AG04450 (cell line): ENCODE measurements around a stretch of chr11.

DNA sequence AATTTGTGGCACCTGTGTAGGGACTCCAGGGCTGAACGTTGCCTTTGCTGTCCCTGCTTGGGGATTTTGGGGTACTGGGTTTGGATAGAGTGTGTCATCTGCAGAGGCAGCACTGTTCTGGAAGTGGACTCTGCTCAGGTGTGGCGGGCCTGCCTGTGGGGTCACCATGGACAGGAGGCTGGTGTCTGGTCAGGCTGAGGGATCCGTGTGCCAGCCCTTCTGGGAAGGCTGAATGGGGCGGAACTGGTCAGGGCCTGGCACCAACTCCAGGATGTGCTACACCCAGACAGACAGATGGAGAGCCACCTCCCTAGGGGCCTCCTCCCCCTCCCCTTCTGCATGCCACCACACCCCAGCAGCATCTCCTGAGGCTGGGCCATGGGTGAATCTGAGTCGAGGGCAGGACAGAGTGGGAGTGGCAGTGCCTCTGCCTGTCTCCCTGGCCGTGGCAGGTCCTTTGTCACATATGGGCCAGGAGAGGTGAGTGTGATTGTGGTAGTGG lies 28.9 kb downstream of the ST3GAL4 start:
- CAGE, long polyA plus RNA: no peak
- RRBS: no CpG with 5 or more reads among the region's 6 CpGs

DNA sequence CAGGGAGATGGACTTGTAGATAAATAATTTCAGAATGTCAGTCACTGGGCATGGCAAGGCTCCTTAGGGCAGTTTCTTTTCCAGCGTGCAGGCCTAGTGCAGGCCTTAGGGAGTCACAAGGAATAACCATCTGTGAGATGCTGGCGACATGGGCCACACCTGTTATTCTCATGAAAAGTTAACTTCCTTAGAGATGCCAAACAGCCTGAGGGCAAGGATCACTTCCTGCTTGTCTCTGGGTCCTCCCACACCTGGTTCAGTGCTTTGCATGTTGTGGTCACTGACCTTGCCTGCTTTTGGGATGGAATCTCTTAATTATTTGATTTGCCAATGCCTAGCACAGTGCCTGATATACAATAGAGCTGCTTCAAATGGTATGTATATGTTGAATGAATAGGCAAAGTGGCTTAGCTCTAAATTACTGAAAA lies 70.7 kb downstream of the ST3GAL4 start:
- CAGE, long polyA plus RNA: no peak
- RRBS: no CpG with 5 or more reads among the region's 2 CpGs

DNA sequence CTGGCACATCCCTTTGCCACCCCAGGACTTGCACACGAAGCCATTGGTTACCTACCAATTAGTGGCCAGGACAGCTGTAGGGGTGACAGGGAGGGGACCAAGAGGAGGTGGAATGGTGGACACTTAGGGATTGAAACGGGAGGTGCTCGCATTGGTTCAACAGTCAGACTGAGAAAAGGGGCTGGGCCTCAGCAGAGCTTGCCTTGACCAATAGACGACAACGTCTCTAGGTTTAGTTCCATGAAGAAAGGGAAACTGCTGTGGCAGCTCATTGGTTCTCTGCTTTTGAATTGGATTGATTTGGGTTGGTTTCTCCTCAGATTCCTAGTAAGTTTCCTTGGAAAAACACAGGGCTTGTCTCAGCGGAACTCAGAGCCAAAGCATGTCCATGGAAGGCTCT lies 78.0 kb downstream of the ST3GAL4 start:
- CAGE, long polyA plus RNA: no peak
- RRBS: no CpG with 5 or more reads among the region's 6 CpGs

- CAGE, long polyA plus RNA: no peak
- RRBS: 86% methylated on average over 5 of the region's 13 CpGs
Observed at GRCh38 chr11:126474927-126475503, 119.5 kb downstream of the ST3GAL4 start.

DNA sequence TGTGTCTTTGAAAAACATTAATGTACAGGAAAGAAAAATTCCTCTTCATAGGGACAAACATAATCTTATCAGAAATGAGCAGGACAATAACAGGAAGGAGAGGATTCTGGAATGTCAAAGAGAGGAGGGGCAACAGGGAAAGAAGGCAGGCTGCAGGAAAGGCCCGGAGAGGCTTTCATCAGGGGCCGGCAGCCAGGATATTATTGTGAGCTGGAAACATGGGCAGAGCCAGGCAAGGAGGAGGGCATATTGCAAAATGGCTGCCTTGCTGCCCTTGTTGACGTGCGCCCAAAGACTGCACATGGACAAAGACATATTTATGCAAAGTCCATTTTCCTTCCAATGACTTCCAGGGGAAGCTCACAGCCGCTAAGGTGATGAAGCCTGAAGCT lies 433.7 kb downstream of the ETS1 start:
- CAGE, long polyA plus RNA: no peak
- RRBS: no CpG with 5 or more reads among the region's 5 CpGs

- CAGE, long polyA plus RNA: no peak
- RRBS: no CpG with 5 or more reads among the region's 2 CpGs
Observed at GRCh38 chr11:128301765-128302035, 285.7 kb downstream of the ETS1 start.

- CAGE, long polyA plus RNA: no peak
- RRBS: no CpG with 5 or more reads among the region's 9 CpGs
Observed at GRCh38 chr11:128302299-128303274, 284.8 kb downstream of the ETS1 start.

GRCh38 chr11:128323375-128323837 lies 264.0 kb downstream of the ETS1 start:
- CAGE, long polyA plus RNA: no peak
- RRBS: no CpG with 5 or more reads among the region's 2 CpGs

DNA sequence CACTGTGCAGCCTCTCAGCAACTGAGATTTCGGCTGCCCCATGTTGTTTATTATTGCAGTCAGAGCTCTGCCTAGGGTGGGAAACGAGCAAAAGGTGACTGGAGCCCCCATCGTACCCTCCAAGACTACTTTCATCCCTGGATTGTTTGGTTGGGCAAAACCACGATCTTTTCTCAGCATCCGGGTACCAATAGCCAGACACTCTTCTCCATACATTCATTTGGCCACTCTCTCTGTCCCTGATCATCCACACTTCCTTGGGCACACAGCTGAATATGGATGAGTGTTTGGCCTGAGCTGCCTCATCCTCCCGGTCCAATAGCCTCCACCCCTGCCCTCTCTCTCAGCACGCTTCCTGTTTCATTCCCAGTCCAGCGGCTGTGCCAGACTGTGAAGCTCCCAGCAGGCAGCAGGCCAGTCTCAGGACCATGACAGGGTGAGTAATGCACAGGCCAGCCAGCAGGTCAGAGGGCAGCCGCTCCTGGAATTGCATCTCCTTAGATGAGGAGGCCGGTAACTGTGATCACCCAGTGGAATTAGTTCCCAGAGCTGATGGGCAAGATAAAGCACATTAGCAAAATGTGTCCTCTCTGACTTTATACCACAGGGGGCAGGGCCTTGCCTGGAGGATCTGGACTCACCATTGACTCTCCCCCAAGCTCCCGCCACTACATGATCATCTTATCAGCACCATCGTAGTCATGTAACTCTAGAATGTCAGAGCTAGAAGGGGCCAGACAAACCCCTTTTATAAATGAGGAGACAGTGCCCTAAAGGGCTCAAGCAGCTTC lies 251.2 kb downstream of the ETS1 start:
- CAGE, long polyA plus RNA: no peak
- RRBS: no CpG with 5 or more reads among the region's 12 CpGs

GRCh38 chr11:128342413-128343540 lies 244.6 kb downstream of the ETS1 start:
- CAGE, long polyA plus RNA: no peak
- RRBS: no CpG with 5 or more reads among the region's 11 CpGs

DNA sequence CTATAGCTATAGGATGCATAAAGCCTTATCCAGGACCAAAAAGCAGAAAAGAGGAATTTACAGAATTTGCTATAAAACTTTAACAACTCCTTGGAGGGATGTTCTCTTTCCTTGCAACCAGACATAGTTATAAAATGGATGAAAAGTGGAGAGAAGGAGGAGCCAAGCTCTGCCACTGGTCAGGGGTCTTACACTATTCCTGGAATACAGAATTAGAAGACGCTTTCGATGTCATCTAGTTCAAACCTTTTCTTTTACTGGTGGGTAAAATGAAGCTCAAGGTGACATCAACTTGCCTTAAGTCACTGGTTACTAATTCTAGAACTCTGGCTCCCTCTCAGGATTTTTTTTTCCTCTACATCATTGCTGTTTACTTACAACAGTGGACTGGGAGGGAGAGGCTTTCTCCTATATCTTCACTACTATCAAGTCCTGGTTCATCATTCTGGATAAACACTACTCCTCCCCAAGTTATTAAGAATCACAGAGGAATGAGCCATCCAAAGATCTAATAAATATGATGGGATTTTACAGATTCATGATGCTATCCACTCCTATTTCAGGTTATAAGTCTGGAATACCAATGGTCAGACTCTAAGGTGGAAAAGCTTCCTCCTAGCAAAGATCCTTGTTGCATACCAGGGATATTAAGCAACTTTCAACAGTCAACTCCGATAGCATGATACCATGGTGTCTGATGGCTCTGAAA lies 82.9 kb downstream of the ETS1 start:
- CAGE, long polyA plus RNA: no peak
- RRBS: no CpG with 5 or more reads among the region's 3 CpGs

GRCh38 chr11:128509870-128510564 lies 77.3 kb downstream of the ETS1 start:
- CAGE, long polyA plus RNA: no peak
- RRBS: no CpG with 5 or more reads among the region's 2 CpGs

- CAGE, long polyA plus RNA: no peak
- RRBS: no CpG with 5 or more reads among the region's 2 CpGs
Observed at GRCh38 chr11:128523498-128524157, 63.7 kb downstream of the ETS1 start.

- CAGE, long polyA plus RNA: no peak
- RRBS: no CpG with 5 or more reads among the region's 1 CpG
Observed at GRCh38 chr11:128525382-128525871, 61.9 kb downstream of the ETS1 start.

DNA sequence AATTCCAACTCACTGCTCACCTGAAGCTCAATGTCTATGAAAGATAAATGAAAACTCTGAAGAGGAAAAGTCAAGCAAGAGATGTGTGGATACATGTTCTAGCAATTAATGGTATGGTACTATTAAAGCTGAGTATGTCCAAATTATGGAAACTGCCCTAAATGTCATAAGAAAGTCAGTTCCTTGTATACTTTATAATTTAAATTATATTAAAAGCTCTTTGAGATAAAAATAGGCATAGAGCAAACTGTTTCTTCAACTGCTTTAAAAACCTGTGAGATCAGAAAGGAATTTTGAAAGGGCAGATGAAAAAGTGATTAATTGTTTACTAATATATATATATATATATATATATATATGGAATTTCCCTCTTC lies 43.4 kb downstream of the ETS1 start:
- CAGE, long polyA plus RNA: no peak

GRCh38 chr11:128592283-128592925 lies 5.0 kb upstream of the ETS1 start:
- CAGE, long polyA plus RNA: no peak
- RRBS: no CpG with 5 or more reads among the region's 10 CpGs

DNA sequence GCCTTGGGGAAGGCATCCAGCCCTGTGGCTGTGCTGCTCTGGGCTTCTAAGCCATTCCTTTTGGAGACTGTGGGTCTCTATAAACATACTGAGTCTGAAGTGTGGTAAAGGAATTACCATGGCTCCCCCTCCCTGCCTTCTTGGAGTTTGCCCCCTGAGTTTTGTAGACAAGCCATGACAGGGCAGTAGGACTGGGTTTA lies 13.5 kb downstream of the FLI1 start:
- CAGE, long polyA plus RNA: no peak

GRCh38 chr11:128720315-128721128 lies 26.6 kb downstream of the FLI1 start:
- CAGE, long polyA plus RNA: no peak
- RRBS: 53% methylated on average over 8 of the region's 22 CpGs

- CAGE, long polyA plus RNA: no peak
- RRBS: no CpG with 5 or more reads among the region's 7 CpGs
Observed at GRCh38 chr11:128722968-128723641, 29.2 kb downstream of the FLI1 start.

DNA sequence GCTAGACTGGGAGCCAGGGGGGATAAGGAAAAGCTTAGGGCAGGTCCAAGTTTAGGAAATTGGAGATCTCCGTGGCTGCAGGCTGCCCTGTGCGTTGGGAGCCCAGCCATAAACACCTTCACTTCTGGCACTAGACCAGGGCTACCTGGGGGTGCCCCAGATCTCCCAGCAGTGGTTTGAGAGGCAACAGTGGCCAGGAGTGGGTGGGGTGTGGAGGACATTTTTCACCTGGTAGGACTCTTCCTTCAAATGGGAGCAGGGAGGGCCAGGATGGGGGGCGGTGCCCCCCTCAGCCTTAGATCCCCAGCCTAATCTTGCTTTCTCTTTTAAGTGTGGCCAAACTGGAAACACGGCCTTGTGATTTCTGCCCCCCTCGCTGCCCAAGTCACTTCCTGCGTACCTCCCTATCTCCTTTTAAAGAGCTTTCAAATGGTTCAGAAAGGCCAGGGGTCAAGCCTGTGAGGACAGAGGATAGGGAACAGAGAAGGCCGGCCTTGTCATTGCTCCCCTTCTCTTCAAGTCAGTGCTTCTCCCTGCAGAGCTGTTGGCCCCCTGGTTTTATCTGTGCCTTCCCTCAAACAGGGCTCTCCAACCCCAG lies 777 bp downstream of the KCNJ5 start:
- CAGE, long polyA plus RNA: no peak
- RRBS: no CpG with 5 or more reads among the region's 7 CpGs